Vermiform appendix (tissue), 1 donor: ENCODE results near the genes MSANTD3, BAAT and GRIN3A.

GRCh38 chr9:100145892-100146278 is 46.8 kb downstream of the INVS start:
- PRO-cap, result no peak

- PRO-cap, result no peak
Observed at GRCh38 chr9:100180022-100180672, 81.1 kb downstream of the INVS start.

DNA sequence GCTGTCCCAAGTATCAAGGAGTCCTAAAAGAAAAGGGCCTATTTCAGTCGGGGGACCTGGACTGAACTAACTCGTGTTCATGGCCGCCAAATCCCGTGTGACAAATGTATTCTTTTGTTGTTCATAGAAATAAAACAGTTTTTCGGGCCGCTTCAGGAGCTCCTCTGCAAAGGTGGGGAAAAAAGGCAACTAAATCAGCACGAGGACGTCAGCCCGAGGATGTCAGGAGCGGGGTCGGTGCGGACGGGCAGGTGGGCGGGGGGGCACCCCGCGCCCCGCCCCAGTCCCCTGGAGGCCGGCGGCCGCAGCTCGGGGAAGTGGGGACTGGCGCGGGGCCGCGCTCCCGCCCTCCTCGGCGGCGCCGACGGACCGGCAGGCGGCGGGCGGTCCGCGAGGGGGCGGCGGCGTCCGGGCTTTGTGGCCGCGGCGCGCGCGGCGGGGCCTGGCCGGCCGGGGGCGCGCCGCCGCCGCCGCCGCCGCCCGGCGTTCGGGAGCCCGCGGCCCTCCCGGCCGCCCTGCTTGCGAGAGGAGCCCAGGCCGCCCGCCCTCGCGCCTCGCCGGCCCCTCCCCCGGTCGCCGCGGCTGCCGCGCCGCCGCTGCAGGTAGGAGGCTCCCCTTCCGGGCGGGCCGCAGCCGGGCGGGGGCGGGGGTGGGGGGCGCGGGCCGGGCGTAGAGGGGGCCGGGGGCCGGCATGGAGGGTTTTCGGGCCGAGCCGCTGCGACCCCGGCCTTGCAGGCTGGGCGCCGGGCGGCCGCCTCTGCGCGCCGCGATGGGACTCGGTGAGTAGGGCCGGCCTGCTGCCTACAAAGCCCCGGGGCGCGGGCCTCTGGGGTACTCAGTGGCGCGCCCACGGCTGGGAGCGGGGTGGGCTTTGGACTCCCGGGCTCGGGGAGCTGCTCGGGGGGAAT is at the start of gene MSANTD3:
Gene MSANTD3, plus strand, starts transcription at position 352 of the 908 bp plus-strand sequence.
- PRO-cap, result bidirectional peak, plus-strand start at position 418 of the sequence, minus-strand start at position 326 of the sequence; bidirectional peak, plus-strand start at position 486 of the sequence, minus-strand start at position 517 of the sequence

GRCh38 chr9:100427700-100428328 is 871 bp downstream of the MSANTD3 start:
- PRO-cap, result bidirectional peak, plus-strand start at chr9:100427842, minus-strand start at chr9:100427788

GRCh38 chr9:101383353-101383903 is 1.4 kb downstream of the BAAT start:
- PRO-cap, result no peak

DNA sequence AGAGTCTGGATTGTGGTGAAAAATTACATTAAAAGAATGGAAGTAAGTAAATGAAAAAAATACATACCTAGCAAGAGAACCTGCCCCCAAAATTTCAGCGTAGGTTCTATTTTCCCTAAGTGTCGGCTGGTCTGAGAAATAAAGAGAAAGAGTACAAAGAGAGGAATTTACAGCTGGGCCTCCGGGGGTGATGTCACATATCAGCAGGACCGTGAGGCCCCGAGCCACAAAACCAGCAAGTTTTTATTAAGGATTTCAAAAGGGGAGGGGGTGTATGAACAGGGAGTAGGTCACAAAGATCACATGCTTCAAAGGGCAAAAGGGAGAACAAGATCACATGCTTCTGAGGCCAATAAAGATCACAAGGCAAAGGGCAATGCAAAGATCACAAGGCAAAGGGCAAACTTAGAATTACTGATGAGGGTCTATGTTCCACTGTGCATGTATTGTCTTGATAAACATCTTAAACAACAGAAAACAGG is at the start of gene BAAT:
Gene BAAT, minus strand, starts transcription at position 219 of the 482 bp plus-strand sequence.
- PRO-cap, result no peak

- PRO-cap, result no peak
Observed at GRCh38 chr9:101399377-101400134, 905 bp downstream of the ZNF189 start.

GRCh38 chr9:101427486-101427715 is 8.2 kb downstream of the ALDOB start:
- PRO-cap, result no peak

- PRO-cap, result unidirectional peak, plus-strand start at chr9:101435184
Observed at GRCh38 chr9:101435006-101435458, 542 bp downstream of the ALDOB start.

DNA sequence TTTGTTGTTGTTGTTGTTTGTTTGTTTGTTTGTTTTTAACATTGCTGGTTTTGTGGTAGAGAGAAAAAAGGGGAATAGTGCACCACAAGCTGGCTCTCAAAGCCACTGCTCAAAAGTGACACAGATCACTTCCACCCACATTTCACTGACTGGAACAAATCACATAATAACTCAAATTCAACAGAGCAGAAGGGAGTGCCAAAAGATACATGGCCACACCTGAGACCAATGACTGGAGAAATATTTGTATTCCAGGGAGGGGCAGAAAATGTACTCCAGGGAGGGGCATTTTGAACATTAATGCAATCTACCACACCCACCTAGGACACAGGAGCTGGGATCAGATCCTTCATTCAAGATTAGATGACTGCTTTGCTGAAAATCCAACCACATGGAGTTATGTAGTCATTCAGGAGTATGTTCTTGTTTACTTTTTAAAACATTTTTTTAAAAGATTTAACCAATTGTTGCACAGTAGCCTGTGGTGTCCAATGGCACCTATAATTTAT is 6.6 kb downstream of the PGAP4 start:
- PRO-cap, result bidirectional peak, plus-strand start at position 323 of the sequence, minus-strand start at position 107 of the sequence

GRCh38 chr9:101605296-101605971 is 10.7 kb upstream of the PPP3R2 start:
- PRO-cap, result no peak

- PRO-cap, result no peak
Observed at GRCh38 chr9:101738403-101738881, at the start of gene GRIN3A. Gene GRIN3A, minus strand, starts transcription at chr9:101738647.

- PRO-cap, result no peak
Observed at GRCh38 chr9:104901442-104901988, 26.4 kb downstream of the ABCA1 start.

DNA sequence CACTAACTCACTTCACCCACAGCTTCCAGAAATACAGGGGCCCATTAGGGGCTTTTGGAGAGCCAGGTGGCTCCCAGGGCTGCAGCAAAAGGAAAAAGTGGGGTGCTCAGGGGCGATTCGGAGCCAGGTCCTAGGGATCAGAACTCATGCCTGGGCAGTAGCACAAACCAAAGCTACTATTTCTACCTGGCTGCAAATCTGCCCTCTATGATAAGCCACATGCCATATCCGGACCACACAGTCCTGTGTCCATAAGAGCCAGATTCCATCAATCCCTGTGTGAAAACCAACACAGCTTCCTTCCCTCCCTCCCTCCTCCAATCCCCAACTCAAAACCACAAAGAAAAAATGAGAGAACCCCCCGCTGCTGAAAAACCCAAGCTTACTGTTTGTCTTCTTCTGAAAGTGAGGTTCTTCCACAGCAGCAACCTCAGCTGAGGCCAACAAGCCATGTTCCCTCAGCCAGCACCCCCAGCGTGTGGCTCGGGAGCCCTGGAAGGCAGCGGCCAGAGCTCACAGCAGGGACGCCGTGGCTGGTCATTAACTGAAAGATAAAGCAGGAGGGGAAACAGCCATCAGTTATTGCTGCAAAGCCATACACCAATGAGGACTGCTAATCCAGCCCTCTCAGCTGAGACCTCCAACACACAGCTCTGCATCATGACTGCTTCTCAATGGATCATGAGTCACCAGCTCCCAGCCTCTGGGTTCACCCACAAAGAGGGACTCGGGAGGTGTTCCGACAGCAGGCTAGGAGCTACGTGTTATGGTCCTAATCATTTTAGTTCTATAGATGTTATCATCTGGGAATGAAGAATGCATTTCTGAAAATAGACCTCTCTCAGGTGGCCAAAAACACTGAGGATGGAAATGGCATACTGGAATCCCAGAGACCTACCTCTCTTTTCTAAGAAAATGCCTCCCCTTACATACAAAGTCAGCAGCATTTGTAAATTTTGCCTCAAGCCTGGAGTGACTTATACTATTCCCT is 24.4 kb downstream of the ABCA1 start:
- PRO-cap, result bidirectional peak, plus-strand start at position 730 of the sequence, minus-strand start at position 546 of the sequence

- PRO-cap, result bidirectional peak, plus-strand start at chr9:104991974, minus-strand start at chr9:104991694
Observed at GRCh38 chr9:104991627-104992350, 63.8 kb upstream of the ABCA1 start.

- PRO-cap, result no peak
Observed at GRCh38 chr9:105026970-105027454, 99.1 kb upstream of the ABCA1 start.

GRCh38 chr9:105052399-105052840 is 124.5 kb upstream of the ABCA1 start:
- PRO-cap, result no peak

DNA sequence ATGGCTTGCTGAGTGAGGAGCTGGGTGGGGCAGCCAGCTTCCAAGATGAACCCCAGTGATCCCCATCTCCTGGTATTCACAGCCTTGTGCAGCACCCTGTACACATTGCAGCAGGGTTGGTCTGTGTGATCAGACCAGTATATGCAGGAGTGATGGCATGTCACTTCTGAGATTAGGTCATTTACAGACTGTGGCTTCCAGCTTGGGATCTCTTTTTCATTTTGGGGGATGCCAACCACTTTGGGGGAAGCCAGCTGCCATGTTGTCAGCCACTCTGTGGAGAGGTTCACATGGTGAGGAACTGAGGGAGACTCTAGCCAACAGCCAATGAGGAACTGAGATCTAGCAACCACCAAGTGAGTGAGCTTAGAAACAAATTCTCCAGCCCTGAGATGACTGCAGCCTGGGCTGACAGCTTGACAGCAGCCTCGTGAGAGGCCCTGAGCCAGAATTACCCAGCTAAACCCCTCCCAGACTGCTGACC is 102.9 kb upstream of the SLC44A1 start:
- PRO-cap, result no peak

GRCh38 chr9:105303740-105304208 is 59.3 kb downstream of the SLC44A1 start:
- PRO-cap, result no peak

DNA sequence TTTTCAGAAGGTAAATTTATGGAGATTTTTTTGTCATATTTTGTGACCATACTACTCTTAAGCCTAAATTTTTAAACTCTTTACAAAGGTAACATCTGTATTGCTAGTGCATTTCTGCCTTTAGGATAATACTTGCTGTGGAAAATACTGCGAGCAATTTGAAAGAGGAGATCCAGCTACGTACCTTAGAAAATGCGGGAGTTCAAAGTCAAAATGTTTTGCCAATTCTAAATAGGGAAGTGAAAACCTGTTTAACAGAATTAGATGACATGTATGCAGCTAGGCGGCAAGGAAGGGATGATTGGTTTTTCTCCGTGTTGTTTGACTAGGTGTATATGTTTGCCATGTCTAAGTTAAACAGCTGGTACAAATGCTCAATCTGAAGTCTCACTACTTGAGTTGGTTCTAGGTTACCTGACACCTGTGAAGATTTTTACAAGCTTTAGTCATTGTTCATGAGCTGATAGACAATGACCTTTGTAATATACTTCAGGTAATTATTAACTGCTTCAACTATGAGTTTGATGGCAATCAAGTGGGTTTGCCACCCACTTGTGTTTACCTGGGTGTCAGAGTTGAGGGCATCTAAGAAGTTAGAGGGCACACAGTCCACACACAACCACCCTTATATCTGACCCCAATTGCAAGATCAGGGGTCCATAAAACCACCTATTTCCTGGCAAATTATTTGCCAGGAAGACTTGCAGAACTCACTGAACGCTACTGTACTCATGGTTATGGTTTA is 74.3 kb downstream of the SLC44A1 start:
- PRO-cap, result no peak